Anterior vena cava (tissue), 1 donor: ENCODE results near the gene AOX1.

DNA sequence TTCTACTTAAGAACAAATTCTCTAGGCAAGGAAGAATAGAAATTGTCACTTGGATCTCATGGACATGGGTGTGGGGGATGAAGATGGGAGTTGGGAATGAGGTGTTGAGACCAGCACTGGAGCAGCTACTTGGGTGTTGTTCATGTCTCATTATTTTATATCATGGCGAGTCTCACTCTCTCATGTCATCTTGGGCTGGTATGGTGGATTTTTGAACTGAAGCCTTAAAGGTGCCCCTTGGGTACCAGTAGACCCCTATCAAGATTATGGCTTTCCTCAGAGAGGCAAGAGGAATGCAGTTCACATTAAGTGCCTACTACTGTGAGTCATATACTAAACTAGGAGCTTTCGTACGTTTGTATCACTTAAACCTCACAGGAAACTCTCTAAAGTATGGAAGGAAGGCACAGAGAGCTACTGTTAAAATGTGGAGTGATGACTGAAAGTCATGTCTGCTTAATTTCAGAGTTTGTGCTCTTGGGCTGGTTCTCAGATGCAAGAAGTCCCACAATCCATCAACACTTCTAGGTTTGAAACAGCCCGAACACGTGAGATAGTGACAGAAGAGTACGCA, 4.6 kb downstream of the PLCL1 start:
- PRO-cap: no peak

- PRO-cap: no peak
These were observed 5.6 kb downstream of the PLCL1 start for GRCh38 chr2:197809926-197810437.

- PRO-cap: no peak
These were observed 104.9 kb downstream of the PLCL1 start for GRCh38 chr2:197909263-197909787.

GRCh38 chr2:198005209-198005595, 200.8 kb downstream of the PLCL1 start:
- PRO-cap: no peak

DNA sequence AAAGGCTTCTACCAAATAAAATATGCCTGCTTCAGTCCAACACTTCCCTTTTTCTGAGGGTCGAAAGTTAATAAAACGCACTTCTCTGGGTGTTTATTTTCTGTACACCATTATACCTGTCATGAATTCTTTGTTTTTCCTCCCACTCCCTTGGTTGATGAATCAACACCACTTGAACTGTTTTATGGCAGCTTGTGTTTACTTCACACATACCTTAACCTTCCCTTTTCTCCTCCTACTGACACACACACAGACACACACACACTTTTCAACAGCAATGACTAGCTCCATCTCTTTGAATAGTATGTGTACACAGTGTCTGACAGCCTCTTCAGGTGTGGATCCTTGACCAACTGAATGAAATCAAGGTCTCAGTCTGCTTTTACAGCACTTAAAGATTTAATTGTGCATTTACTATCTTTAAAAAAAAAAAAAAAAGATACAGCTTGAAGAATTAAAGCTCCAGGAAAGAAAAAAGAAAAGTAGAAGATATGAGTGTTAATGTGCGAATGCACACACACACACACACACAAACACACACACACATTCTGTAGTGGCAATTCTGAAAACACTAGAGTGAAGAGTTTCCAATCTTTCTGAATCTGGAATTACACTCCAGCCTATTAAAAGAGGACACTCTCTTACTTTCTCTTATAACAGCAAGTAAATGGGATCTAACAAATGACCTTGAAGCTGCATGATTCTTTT, 91.2 kb downstream of the SATB2 start:
- PRO-cap: no peak

- PRO-cap: no peak
These were observed 89.3 kb downstream of the SATB2 start for GRCh38 chr2:199368348-199368930.

DNA sequence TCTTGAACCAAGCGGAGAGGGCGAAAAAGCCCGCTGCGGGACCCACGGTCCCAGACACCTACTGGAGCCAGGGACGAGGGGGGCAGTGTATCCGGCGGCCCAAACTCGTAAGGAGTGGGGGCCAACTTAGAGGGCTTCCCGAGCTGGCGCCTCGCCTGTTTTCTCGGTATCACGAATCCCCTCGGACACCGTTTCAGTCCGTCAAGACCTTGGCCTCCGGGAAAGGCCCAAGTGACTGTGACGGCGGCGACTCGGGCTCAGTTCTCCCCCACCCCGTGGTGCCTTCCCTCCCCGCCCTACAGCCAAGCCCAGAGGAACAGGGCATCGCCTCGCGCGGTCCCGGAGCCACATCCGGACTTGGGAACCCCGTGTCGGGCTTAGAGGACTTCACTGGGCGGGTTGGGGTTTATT, 6.2 kb upstream of the SATB2 start:
- PRO-cap: no peak

GRCh38 chr2:200156434-200156717, 150.1 kb upstream of the SPATS2L start:
- PRO-cap: no peak

- PRO-cap: no peak
These were observed 131.9 kb upstream of the SPATS2L start for GRCh38 chr2:200174219-200175420.

- PRO-cap: no peak
These were observed 76.9 kb downstream of the SPATS2L start for GRCh38 chr2:200383460-200383792.

- PRO-cap: no peak
These were observed 101.6 kb downstream of the KCTD18 start for GRCh38 chr2:200408025-200408891.

- PRO-cap: no peak
These were observed 40.2 kb downstream of the KCTD18 start for GRCh38 chr2:200469649-200470093.

DNA sequence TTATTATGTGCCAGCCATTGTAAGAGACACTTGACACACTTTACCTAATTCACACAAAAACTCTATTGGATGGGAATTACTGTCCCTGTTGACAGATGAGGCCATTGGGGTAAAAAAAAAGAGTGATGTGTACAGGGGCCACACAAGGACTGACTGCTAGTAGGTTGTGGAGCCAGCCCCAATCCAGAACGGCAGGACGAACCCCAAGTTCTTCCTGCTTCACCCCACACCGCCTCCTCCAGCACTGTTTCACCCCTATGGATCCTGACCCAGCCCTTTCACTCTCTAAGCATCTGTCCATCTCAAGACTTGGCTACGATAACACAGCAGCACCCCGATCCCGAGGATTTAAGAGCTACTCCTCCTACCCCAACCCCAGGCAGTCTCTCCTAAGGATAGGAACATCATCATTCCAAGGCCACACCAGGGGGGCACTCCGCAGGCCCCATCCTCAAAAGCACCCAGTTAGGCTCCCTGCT, 739 bp downstream of the KCTD18 start:
- PRO-cap: no peak

GRCh38 chr2:200585637-200586465, at the start of gene AOX1:
AOX1 (plus strand) TSS chr2:200586014.
- PRO-cap: unidirectional peak, plus-strand start at chr2:200586053

- PRO-cap: no peak
These were observed 14.8 kb downstream of the AOX1 start for GRCh38 chr2:200600403-200601192.

DNA sequence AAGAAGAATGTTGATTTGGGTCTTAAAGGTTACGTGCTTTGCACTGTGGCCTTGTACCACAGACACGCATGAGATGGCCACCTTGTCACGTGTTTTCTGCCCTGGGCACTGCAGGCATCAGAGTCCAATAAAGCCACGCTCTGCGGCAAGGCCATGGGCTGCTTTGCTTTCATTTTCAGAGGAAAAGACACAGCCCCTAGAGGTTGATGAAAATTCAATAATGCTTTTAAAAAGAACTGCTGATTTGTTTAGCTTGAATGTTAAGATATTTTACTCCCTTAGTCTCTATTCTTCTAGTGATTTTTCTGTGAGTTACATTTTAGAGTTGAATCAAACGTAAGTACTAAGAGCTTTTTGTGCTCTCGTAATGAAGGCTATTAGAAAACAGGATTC, 30.4 kb downstream of the AOX1 start:
- PRO-cap: no peak

DNA sequence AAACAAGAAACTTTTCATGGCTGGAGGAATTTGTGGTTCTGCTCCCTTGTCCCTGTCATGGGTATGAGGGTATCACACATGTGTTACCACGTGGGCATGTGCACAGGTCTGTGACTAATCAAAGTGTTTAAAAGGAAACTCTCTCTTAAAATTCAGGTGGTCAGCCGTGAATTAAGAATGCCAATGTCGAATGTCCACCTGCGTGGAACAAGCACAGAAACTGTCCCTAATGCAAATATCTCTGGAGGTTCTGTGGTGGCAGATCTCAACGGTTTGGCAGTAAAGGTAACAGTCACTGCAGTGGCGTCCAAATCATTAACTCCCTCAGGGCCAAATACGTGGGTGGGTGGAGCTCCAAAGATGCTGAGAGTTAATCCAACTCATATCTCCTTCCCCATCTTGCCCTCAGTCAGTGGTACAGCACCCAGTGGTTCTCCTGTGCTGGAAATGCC, 73.2 kb downstream of the AOX1 start:
- PRO-cap: no peak

GRCh38 chr2:200791828-200792380, 19.8 kb upstream of the BZW1 start:
- PRO-cap: no peak

DNA sequence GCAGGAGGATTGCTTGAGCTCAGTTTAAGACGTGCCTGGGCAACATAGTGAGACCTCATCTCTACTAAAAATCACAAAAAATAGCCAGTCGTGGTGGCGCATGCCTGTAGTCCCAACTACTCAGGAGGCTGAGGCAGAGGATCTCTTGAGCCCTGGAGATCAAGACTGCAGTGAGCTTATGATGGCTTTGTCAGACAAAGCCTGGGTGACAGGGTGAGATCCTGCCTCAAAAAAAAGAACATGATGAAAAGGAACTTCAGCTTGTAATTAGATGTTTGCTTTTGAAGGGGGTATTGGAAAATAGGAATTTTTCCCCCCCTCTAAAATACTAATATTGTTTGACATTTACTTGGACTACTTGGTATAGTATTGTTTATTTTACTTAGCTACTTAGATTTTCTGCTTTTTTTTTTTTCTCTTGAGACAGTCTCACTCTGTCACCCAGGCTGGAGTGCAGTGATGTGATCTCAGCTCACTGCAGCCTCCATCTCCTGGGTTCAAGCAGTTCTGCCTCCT, 7.5 kb downstream of the BZW1 start:
- PRO-cap: no peak

- PRO-cap: bidirectional peak, plus-strand start at chr2:200860320, minus-strand start at chr2:200860156
These were observed 4.4 kb downstream of the CLK1 start for GRCh38 chr2:200859565-200860971.